Fibroblast of the aortic adventitia (primary cell): ENCODE measurements around the gene GLI3.

GRCh38 chr7:38863361-38864004, 45.5 kb downstream of the VPS41 start:
- CAGE, long polyA plus RNA, result no peak

GRCh38 chr7:38978349-38979048, 790 bp downstream of the POU6F2 start:
- CAGE, long polyA plus RNA, result no peak

- CAGE, long polyA plus RNA, result no peak
These were observed 13.9 kb upstream of the RALA start for GRCh38 chr7:39609030-39610309.

DNA sequence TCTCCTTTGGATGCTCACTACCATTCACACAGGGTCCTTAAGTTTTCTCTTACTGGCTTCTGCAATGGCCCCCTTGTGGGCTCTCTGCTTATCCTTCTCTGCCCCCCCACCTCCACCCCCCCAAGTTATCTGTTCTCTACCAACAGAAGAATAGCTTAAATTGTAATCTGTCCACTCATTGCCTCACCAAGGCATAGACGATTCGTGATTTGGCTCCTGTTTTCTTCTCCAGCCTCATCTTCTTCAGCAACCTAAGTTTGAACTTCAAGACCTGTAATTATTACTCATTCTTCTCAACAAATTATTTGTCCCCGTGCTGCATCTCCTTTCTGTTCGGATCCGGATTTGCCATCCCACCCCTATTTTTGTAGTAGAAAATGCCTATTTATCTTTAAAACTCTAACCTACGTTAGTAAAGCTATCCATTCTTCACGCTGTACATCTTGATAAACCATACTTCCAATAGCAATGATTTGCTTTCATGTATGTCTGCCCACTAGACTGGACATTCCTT, 1.1 kb upstream of the RALA start:
- CAGE, long polyA plus RNA, result no peak

DNA sequence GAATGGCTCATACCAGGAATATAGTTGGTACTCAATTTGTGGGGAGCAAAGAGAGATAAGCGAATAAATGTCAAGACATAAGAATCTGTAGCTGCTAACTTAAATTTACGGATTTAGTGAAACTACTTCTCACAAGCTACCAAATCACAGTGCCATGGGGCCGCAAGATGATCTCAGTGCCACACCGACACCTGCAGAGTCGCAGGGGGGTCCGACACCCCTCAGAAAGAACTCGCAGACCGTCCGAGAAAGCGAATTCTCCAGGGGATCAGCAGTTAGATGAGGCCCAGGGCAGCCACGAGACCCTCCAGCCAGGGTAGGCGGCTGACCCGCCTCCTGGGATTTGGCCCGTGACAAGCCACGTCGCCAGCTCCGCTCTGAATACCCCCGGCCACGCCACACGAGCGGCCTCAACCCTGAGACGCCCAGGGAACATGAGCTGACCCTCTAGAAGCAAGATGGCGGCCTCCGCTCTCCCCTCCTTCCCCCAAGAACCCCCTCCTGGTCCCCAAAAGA, 554 bp upstream of the RALA start:
- CAGE, long polyA plus RNA, result no peak

DNA sequence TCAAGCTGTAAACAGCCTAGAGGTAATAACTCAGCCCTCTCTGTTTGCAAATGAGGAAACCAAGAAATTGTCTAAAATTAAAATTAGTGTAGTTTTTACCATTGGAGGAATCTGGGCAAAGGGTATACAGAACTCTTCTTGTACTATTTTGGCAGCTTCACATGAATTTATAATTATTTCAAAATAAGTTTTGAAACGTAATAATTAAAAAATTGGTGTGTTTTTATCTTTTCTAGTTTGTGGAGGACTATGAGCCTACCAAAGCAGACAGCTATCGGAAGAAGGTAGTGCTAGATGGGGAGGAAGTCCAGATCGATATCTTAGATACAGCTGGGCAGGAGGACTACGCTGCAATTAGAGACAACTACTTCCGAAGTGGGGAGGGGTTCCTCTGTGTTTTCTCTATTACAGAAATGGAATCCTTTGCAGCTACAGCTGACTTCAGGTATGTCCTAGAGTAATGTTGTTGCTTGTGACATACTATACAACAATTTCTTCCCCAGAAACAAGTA, 66.8 kb downstream of the RALA start:
- CAGE, long polyA plus RNA, result no peak

GRCh38 chr7:39720636-39721335, 97.4 kb downstream of the RALA start:
- CAGE, long polyA plus RNA, result no peak

- CAGE, long polyA plus RNA, result no peak
These were observed 158.1 kb downstream of the RALA start for GRCh38 chr7:39781475-39781856.

GRCh38 chr7:39948116-39948959, 1.7 kb upstream of the CDK13 start:
- CAGE, long polyA plus RNA, result no peak

DNA sequence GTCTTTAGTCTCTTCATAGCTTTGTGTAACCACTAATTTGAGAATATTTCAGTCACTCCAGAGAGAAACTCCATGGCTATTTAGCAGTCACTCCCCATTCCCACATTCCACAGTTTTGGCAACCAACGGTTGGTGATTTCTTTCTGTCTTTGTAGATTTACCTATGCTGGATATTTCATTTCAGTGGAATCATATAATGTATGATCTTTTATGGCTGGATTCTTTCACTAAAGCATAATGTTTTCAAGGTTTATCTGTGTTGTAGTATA, 22.3 kb downstream of the CDK13 start:
- CAGE, long polyA plus RNA, result no peak

DNA sequence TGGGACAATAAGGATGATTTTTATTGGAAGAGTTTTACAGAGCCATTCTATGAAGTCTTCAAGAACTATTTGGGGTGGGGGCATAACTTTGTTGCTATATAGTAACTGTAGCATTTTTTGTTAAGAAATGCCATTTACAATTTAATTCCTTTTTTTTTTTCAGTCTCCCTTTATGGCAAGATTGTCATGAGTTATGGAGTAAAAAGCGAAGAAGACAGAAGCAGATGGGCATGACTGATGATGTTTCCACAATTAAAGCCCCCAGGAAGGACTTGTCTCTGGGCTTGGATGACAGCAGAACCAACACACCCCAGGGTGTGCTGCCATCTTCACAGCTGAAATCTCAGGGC, 46.5 kb downstream of the MPLKIP start:
- CAGE, long polyA plus RNA, result no peak

GRCh38 chr7:40095188-40096001, 39.0 kb downstream of the MPLKIP start:
- CAGE, long polyA plus RNA, result no peak

- CAGE, long polyA plus RNA, result no peak
These were observed 11.8 kb downstream of the MPLKIP start for GRCh38 chr7:40122636-40123037.

GRCh38 chr7:41449575-41450048, 253.3 kb downstream of the INHBA start:
- CAGE, long polyA plus RNA, result no peak

DNA sequence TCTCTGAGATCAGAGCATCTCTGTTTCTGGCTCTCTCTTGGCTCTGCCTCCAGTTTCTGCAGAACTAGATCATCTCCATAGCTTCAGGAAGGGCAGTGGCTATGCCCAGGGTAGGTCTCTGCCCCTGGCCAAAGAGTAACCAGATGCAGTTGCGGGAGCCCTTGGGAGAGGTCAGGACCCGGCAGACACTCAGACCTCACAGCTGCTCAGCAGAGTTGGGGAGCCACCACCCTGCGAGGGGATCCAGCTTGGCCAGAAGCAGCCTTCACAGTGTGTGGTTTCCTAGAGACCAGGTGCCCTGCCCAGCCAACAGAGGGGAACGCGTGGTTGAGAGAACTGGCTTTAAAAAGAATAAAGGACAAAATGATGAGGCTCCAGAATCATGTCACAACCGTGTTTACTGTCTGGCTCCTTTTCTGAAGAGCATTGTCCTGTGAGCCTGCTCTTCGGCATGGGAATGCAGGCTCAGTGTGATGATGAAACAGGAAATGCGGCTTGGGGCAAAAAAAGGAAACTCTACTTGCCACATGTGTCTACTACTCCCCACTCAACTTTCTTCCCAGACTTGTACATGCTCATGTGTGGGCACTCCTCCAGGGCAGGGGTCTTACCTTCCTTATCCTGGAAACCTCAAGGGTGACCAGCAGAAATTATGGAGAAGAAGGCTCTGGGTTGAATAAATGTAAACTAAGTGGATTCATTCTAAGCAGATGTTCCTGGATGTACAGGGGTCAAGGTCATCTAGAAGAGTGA, 243.1 kb downstream of the INHBA start:
- CAGE, long polyA plus RNA, result no peak

DNA sequence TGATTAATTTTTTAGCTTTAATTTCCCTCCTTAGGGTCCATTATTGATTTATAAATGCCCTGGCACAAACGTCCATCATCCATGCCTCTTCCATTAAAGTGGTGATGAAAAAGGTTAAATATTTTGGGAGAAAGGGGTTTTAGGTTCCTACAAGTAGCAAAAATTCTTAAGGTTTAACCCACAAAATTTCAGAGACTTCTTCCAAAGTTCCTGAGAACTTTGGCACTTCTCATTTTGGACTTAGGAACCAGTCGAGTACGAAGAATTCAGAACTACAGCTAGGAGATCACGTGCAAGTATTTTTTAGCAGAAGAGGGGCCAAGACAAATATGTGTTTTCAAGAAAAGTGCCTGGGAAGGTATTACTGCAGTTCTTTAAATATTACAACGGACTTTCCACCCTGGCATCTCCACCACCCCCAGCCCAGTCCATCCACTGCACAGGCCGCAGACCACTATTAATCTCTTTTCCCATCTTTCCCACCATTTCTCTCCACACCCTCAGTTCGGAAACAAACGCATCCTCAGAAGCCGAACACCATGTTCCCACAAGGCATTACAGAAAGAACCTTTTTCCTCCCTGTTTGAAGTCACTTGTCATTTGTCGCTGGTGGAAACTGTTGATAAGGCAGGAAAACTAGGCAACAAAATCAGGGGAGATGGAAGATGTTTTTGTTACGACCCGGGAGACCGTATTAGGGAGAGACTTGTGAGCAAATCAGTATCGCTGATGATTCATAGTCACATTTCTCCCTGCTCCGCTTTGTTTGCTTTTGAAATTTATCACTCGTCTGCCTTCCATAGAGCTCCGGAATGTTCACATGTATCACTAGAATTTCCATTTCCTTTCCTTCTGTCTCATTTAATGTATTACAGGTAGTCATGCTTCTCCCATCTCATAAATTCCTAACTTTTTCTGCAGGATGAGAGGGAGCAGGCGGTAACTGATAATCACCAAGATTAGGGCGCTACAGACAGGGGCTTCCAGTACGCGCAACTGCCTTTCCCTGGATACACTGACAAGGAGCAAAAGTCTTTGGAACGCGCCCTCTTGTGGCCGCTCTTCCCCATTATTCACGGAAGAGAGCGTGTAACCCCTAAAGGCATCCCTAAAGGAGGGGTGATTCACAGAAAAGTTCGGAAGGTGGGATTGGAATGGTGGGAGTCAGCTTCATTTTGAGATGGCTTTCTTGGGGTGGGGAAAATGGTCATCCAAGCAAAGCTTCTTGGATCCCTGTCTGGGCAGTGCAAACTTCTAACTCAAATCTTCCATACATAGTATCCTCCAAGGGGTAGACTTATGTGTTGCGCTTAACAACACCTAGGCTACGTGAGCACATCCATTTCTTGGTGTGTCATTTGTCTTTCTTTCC, 6.8 kb downstream of the INHBA start:
- CAGE, long polyA plus RNA, result no peak

- CAGE, long polyA plus RNA, result no peak
These were observed 213.7 kb upstream of the INHBA start for GRCh38 chr7:41916316-41917183.

DNA sequence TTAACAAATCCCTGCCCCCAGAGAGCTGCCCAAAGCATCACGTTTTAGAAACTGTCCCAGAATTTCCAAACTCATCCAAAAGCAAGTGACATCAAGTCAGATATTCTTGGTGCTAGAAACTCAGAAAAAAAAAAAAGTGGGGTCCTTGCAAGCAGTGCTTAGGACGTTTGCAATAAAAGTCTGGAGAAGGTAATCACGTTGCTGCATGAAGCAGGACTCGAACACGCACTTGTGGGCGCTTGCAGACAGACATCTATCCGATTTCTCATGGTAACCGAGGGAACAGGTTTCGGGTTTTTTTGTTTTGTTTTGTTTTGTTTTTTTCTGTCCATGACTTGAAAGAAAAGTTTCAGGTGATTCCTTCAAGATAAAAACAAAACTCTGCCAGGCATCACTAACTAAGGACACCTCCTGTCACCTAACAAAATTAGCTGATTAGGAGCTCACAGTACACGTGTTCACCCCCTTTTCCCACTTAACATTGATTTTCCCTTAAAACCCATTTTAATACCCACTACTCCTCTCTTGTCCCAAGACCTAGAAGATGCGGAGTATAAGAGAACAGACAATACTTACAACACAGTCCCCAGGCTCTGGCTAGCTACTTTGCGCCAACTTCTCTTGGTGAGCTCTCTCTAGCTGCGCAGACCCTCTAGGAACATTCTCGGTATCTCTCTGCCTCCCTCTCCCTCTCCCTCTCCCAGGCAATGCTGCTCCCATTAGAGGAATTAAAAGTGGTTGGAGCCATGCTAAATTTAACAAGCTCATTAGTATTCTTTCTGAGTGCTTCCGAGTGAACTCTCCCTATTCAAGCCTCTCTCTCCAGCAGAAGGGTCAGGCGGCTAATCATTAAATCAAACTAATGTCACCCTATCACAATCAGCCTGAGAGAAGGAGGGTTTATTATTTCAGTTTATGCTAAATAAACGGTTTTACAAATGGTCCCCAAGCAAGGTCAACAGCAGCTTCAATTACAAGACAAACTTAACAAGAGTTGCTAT, 84.9 kb downstream of the GLI3 start:
- CAGE, long polyA plus RNA, result no peak

DNA sequence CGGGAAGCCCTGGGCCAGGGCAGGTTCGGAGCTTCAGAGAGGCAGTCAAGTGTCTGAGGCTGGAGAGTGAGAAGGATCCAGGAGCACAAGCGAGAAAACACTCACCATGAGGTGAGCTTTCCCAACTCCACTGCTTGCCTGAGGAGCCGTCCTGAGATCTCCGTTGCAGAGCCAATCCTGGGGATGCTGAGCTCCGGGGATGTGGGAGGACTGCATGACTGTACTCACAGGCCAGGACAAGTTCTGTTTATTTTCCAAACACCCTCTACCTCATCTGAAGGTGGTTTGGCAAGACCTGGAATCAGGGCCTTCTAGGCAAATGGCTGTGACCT, 38.7 kb downstream of the GLI3 start:
- CAGE, long polyA plus RNA, result no peak

DNA sequence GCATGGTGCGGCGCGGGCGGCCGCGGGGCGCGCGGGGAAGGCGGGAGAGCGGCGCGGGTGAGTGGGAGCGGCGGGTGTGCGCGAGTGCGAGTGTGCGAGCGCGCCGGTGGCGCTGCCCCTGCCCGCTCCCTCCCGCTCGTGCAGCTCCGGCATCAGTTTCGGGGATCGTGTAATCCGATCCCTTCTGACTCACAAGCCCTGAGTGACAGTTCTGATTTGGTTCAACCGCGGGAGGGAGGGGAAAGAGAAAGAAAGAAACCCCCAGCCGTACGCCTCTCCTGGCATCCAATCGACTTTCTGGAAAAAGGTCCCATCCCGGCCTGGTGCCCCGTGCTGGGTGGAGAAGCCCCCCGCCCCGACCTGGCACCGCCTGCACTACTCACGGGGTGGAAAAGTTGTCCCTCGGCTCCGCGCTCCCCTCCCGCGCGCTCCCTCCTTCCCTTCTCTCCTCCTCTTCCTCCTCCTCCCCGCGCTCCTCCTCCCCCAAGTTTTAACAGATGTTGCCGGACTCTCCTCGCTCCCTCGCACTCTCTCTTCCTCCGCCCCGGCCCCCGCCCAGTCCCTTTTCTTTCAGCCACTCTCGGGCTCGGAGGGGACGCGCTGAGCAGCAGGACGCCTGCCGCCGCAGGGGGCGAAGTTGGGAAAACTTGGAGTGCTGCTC, at the start of gene GLI3:
TSS of gene GLI3 (minus strand) at position 94 of the 661 bp plus-strand sequence.
- CAGE, long polyA plus RNA, result no peak